AG09309 (cell line): ENCODE measurements around a stretch of chr13.

- RRBS: no CpG with 5 or more reads among the region's 5 CpGs
These were observed 2.5 kb downstream of the LCP1 start for GRCh38 chr13:46179229-46180106.

DNA sequence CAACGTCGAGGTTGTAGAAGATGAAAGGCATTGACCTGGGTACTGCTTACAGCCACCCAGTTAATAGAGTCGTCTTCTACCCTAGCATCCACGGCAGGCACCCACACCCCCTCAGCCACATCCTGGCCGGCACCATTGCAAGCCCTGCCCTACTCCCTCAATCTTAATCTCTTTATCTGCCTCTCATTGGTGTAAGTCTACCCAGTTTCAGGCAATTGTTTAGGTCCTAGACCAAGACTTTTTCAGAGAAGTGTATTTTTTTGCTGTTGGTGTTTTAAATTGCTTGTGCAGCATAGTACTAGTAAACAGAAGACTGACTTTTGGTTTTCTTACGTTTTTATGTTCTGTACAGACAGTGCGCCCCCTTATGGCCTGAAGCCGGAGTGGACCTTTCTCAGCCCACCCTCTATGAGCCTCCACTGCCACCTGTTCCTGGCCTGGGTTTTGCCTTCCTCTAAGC, 2.3 kb upstream of the LCP1 start:
- RRBS: no CpG with 5 or more reads among the region's 8 CpGs

DNA sequence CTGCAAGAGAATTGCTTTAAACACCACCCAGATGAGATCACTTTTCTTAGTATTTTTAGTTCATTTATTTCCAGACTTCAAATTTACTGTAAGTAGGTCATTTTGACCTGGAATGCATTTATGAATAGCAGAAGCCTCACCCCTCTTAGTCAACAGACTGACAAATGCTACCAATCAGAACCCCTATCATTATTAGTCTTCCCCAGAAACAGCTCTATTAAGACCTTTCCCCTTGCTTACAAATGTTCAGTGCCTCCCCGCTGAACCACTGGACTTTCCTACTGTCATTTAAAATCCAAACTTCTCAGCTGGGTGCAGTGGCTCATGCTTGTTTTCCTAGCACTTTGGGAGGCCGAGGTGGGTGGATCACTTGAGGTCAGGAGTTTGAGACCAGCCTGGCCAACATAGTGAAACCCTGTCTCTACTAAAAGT, 27.2 kb downstream of the RUBCNL start:
- RRBS: no CpG with 5 or more reads among the region's 2 CpGs

GRCh38 chr13:46378431-46378886, 8.6 kb downstream of the RUBCNL start:
- RRBS: no CpG with 5 or more reads among the region's 2 CpGs

DNA sequence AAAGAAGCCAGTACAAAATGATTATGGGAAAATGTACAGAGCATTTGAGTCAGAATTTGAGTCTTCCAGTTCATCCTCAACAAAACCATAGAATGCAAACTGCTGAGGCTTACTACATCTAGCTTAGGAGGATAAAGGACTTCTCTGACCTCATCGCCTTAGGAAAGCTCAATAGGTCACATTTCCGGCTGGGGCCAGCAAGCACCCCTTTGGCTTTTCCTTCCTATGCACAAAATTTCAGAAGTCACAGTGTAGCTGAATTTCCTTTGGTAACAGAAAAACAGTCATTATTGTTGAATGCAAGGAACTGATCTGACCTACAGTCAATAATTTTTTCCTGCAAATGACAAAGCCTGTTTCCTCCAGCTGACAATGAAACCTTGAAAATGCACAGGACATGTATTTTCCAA, 32.8 kb upstream of the LRCH1 start:
- RRBS: no CpG with 5 or more reads among the region's 2 CpGs

GRCh38 chr13:46593293-46593794, 40.4 kb downstream of the LRCH1 start:
- RRBS: no CpG with 5 or more reads among the region's 11 CpGs

DNA sequence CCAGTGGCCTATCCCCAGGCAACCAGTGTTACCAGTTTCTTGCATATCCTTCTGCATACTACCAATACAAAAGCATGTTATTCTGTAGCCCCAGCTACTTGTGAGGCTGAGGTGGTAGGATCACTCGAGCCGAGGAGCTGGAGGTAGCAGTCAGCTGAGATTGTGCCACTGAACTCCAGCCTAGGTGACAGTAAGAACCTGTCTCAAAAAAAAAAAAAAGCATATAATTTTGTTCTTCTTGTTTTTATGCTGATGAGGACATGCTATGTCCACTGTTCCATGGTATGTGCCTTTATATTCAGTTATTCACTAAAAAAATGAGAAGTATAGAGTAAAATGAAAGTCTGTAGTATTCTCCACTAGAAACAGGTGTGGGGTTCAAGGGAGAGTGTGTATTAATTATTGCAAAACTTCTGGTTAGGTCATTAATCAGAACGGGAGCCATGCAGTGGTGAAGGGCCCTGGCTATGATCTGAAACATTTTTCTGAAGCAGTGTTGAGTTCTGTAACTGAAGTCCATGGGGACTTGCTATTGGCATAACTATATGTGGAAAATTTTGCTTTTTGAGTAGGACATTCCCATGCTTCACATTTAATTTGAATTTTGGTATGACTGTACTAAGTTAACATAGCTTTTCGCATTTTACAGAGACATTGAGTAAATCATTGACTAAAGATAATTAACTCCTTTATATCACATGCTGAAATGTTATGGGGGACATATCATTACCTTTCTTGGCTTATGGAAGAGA, 67.4 kb downstream of the LRCH1 start:
- RRBS: no CpG with 5 or more reads among the region's 4 CpGs

GRCh38 chr13:46681283-46682131, 115.5 kb downstream of the ESD start:
- RRBS: no CpG with 5 or more reads among the region's 11 CpGs

DNA sequence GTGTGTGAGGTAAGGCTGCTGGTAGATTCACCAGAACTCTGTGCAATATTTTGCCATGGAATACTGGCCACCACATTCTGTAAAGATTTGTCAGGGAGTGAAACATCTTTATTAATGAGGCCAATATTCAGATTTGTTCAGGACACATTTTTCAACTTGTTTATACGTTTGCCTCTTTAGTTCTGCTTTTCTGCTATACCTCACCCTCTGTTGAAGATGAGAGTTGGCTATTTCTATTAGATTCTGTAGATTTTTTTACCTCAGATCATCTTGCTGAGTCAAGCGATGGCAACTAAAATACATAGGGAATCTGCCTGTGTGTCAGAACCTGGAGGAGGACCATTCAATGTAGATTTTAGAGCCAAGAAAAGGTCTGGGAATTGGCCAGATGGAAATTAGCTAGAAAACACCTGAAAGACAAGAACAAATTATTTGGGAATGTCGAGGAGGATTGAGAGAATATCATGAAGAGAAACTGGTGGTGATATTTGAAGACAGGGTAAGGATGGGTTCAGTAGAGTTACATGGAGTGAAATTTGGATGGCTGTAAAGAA, 91.6 kb downstream of the ESD start:
- RRBS: no CpG with 5 or more reads among the region's 3 CpGs

GRCh38 chr13:48059620-48060264, 22.2 kb downstream of the NUDT15 start:
- RRBS: no CpG with 5 or more reads among the region's 9 CpGs

DNA sequence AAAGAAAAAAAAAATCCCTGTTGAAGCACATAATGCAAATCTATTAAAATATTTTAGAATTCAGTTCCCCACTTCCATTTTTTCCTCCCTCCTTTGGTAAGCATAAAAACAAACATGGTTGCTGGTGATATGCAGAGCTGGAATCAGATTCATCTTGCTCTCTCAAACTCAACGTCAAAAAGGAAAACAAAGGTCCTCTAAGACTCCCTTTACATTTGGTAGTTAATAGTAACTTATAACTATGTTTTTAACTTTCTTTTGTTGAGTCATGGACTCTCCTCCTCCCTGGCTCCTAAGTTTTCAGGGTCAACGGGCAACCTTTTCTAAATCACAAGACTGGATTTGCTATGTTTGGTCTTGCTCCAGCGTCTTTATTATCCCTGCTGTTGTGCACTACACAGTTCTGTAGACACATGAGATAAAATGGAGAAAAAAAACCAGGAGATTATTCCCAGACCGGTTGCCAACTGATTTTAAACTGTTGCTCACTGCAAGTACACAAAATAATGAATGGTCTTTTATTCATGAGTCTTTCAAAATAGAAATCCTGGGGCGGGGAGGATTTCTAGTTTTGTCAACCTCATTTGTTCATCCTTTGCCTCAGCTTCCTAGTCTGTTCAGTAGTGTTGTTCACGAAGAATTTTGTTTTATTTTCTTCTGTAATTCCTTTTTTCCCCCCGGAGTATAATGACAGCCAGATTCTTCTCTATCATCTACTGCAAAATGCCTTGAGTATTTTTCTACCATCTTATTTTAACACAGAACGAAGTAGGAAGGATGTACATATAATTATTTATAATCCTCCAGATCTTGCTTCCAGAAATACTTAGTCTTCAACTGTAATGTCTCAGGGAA, 1.8 kb upstream of the ITM2B start:
- RRBS: no CpG with 5 or more reads among the region's 8 CpGs

GRCh38 chr13:48258656-48259200, 25.7 kb downstream of the ITM2B start:
- RRBS: no CpG with 5 or more reads among the region's 4 CpGs

DNA sequence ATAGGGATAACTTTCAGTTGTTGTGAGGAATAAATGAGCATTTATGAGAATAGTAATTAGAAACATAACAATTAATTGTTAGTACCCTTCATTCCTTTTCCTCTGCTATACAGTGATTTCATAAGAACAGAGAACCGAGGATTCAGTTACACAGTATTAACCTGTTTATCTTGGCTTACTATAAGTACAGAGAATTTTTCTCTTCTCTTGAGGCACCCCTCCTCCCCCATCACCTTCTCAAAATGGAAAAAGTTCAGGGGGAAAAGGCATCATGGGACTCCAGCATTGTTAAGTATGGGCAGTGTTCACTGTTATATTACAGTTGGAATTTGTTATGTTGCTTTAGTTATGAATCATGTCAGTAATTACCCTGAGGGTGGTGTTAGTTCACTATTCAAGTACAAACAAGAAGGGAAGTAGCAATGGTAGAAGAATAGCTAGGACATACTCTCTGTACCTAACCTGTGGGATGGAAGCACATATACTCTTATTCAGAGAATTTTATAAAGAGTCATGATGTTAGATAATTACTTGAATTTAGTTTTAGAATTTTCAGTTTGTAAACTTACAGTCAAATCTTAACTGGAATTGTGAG, 12.1 kb downstream of the LPAR6 start:
- RRBS: no CpG with 5 or more reads among the region's 1 CpG

DNA sequence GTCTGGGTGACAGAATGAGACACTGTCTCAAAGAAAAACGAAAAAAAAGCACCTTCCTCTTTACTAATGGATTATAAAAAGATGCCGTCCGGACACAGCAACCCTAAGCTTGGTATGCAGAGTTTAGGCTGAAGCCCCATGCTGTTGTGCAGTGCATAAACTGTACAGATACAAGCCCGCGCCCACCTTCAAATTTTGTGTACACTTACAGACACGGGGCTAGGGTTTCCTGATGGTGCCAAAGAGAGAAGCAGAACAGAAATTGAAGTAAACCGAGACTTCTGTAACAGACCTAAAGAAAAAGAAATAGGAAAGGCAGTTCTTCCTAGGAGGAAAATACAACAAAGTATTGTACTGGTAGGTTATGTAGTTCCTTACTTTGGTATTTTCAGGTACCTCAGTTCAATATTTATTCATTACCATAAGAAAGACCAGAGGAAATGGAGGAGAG, 8.9 kb downstream of the LPAR6 start:
- RRBS: no CpG with 5 or more reads among the region's 7 CpGs

DNA sequence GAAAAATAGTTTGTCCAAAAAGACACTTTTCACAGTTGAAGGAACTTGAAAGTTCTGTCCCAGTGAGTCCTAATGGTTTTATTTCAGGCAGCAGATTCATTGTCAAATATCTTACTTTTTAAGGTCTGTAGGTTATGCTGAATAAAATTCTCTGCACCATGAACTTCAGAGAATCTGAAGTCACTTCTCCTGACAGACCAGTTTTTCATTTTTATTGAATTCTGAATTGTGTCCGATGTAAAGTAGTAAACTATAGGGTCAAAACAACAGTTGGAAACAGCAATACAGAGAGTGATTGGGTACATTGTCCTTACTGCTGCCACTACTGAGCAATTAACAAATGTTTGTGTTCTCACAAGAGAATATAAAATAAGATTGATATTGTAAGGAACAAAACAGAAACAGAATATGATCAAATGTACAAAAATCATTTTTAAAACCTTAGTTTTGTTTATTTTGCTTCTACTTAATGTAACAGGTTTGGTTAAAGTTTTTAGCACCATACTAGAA, 1.6 kb downstream of the LPAR6 start:
- RRBS: no CpG with 5 or more reads among the region's 1 CpG

GRCh38 chr13:48418084-48418796, 5.3 kb upstream of the LPAR6 start:
- RRBS: no CpG with 5 or more reads among the region's 4 CpGs

DNA sequence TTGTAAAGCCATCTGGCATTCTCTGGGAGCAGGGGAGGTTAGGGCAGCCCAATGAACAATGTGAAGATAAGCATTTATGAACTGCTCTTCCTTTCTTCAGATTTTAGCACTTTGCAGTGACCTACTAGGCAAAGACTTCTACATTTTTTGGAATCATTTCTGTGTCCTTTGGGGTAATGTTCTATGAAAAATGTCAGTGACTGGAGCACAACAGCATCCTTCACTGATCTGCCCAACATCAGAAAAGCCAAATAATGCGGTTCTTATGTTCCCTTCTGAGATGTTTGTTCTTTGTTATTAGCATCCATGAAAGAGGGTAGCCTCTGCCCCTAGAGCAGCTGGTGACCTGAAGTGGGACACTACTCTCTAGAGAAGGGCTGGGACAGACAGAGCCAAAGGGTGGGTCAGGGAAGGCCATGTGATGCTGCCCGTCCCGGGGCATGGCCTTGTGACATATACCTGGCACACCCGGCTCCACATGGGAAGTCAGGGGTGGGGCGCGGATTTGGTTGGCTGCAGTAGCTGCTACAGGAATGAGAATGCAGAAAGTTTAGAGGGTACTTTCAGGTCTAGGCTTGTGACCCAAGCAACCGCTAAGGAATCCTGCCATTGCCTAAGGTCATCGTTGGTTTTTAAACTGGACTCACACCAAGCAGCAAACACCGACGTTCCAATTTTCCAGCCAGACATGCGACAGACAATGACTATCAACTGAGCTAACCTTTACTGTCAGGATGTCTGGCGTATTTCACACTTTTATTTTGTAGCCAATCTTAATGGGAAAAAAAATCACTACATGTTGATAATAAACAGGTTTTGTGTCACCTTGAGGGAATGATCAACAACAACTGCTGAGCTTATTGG, 26.0 kb downstream of the RCBTB2 start:
- RRBS: no CpG with 5 or more reads among the region's 12 CpGs

DNA sequence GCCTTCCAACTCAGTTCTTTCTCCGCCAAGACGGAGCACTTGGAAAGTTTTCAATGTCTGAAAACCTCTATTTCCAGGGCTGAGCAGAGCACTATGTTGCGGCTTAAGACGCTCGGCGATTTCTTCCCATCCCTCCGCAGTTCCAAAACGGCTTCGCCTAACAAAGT, 820 bp downstream of the RCBTB2 start:
- RRBS: no CpG with 5 or more reads among the region's 9 CpGs

- RRBS: no CpG with 5 or more reads among the region's 5 CpGs
These were observed 122.2 kb downstream of the CYSLTR2 start for GRCh38 chr13:48775959-48776375.